Left lobe of liver (tissue), 1 donor: ENCODE results near the genes KANSL2 and CACNB3.

DNA sequence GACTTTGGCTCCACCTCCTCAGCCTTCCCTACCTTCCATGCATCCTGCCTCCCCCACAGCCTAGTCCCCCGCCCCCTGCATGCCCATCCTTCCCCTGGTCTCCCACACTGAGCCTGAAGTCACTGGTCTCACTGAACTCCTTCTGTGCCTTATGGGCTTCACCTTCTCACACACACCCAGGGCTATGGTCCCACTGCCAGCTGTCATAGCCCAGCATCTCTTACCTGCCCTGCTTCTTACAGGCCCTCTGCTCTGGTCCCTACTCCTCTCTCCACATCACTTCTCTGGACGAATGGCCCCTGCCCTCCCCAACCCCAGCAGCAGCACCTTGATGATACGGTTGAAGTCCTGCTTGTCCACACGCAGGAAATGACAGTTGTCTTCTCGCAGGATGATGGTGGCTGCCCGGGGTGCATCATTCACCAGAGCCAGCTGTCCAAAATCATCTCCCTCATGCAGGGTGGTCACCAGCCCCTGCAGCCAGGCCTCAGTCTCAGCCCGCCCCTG, 9.6 kb downstream of the RAPGEF3 start:
- PRO-cap, result no peak

- PRO-cap, result no peak
Measured at GRCh38 chr12:47758063-47758505, 596 bp downstream of the RAPGEF3 start.

DNA sequence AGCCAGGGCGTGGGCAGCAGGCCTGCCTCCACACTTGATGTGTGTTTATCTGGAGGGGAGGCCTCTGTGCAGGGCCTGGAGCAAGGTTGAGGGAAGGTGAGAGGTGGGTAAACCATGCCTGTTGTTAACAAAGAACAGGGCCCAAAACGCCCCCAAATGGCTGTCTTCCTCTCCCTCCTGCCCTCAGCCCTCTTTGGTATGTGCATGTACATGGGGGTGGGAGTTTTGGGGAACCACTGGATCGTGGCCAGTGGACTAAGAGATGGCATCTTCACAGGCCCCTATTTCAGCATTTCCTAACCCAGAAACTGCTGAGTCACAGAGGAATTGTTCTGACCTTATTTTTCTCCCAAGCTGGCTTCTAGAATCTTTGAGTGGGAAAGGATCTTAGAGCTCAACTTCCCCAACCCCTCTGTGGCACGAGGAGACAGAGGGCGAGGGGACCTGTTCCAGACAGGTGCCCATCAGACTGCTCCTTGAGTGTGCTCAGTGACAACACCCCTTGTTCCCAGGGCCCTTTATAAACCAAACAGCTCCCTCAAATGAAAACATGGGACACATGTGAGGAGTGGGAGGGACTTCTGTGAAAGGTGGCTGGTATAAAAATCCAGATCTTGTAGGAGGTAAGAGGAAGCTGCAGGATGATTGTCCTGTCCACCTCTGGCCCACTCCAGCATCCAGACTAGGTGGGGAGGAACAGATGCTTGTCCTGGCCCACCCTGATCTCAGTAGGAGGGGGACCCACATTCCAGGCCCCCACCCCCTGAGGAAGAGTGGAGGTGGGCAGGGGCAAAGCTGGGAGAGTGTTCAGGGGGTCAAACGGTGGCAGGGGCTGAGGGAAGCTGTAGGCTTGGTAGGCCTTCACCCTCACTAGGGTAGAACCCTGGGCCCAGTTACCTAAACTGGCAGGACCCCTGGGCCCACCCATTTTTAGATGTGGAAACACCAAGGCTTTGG, 3.8 kb downstream of the SLC48A1 start:
- PRO-cap, result no peak

DNA sequence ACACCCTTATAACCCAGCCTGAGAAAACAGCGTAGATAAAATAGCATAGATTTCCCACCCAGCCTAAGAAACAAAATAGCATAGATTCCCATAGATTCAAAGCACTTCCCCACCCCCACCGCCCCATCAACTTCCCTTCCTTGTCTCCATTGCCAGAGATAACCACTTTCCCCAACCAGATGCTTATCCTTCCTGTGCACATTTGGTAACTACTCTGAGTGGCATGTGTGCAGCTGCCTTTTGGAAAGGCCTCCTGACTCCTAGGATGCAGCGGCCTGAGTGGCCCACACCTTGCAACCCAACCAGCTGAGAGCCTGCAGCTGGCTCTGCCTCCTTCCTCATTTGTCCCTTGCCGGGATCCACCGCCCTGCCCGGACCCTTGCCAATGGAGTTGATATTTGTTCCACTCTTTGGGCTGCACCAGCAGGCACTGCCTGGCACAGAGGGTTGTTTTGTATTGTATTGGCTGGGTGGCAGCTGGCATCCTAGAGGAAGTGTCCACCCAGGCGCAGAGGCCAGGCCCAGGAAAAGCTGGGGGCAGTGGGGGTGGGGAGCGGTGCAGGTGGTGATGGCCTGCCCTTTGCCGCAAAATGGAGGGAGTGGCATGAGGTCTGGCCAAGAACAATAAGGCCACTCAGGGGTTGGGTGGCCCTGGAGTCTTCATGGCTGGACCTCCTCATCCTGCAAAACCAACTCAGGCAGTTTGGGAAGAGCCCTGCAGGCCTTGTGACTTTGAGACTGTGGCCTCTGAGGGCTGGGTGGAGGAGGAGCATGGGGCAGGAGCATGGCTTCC, 4.9 kb downstream of the SLC48A1 start:
- PRO-cap, result no peak

DNA sequence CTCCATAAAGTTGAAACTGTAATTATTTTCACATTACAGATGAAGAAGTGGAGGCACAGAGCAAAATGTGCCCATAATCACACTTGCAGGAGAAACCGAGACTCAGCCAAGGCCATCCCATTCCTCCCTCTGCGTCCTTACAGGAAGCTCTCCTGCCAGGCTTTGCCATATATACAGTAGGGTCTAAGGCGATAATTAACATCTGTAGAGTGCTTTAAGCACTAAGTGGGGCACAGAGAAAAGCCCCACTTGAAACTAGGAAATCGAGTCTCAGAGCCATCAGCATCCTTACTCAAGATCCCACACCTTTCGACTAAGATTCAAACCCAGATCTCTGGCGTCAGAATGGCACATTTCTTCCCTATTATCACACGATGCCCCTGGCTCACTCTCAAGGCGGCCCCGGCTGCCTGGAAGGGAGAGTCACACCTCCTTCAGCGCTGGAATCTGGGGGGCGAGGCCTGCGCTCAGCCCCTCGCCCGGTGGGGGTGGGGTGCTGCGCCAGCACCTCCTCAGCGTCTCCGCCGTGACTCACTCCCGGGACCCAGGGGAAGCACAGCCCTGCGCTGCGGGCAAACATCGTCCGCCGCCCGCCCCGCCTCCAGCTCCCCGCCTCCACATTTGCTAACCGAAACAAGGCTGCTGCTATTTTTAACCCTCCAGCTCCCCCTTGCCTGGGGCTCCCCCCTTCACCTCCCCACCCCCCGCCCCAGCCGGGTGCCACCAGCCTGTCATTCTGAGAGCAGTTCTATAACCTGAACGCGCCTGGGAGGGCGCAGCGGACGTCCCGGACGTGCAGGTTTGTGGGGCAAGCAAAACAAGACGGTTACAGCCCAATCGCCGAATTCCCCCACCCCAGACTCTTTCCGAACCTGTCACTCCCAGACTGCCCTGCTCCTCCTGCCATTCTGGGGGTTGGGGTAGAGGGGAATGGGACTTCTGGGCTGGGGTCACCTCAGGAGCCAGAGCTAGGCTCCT, 6.9 kb downstream of the HDAC7 start:
- PRO-cap, result bidirectional peak, plus-strand start at position 753 of the sequence, minus-strand start at position 533 of the sequence

DNA sequence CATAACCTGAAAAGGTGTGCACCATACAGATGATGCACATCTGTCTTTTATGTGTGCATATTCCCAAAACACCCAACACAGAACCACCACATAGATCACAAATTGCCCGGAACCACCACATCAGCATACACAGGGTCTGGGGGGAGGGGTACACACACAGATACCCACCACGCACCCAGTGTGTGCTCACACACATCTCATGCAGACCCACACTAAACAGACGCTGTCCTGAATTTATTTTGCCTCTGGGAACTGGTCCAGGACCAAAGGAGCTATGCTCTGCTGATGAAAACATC, 3.4 kb downstream of the HDAC7 start:
- PRO-cap, result no peak

DNA sequence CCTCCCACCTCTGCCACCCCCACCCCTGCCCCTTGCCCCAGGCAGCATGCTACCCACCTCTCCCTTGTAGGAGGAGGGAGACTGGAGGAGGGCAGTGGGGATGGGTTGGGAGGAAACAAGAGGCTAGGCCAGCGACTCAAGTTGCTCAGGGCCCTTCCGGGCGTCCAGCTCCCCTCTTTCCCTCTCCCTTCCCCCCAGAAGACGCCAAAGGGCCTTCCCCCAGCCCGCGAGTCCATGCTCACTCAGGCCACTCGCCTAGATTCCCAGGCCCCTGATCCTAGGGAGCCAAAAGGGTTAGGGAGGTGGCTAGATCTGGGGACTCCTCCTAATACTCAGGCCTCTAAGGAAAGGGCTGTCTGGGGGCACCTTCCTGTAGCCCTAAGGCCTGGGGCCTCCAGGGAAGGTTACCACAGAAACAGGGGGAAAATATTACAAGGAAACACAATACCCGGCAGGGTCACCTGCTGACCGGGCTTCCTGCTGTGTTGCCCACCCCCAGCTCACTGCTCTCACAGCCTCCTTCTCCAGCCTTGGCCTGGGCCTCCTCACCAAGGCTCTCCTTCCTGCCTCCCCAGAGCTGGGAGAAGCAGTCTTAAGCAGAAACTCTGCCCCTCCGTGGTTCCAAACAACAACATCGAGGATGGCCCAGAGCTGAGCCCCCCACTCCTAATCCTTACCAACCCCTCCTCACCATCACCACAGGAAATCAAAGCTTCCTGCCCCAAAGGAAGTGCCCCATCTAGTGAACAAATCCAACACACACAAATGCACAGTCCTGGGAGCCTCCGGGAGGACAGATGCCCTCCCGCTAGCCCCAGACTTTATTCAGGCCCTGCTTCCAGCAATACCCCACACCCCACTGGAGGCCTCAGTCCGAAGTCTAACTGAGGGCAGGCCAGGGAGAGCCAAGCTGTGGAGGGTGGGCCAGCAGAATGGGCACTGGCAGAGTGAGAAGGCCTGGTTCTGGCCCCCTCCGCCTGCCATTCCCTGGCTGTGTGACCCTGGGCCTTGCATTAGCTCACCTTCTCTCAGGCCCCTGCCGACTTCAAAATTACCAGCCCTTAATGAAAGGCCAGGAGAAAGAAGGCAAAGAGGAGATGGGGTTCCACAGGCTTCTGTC, 2.7 kb downstream of the HDAC7 start:
- PRO-cap, result unidirectional peak, plus-strand start at position 768 of the sequence

- PRO-cap, result no peak
Measured at GRCh38 chr12:47820956-47821661, 1.4 kb upstream of the HDAC7 start.

DNA sequence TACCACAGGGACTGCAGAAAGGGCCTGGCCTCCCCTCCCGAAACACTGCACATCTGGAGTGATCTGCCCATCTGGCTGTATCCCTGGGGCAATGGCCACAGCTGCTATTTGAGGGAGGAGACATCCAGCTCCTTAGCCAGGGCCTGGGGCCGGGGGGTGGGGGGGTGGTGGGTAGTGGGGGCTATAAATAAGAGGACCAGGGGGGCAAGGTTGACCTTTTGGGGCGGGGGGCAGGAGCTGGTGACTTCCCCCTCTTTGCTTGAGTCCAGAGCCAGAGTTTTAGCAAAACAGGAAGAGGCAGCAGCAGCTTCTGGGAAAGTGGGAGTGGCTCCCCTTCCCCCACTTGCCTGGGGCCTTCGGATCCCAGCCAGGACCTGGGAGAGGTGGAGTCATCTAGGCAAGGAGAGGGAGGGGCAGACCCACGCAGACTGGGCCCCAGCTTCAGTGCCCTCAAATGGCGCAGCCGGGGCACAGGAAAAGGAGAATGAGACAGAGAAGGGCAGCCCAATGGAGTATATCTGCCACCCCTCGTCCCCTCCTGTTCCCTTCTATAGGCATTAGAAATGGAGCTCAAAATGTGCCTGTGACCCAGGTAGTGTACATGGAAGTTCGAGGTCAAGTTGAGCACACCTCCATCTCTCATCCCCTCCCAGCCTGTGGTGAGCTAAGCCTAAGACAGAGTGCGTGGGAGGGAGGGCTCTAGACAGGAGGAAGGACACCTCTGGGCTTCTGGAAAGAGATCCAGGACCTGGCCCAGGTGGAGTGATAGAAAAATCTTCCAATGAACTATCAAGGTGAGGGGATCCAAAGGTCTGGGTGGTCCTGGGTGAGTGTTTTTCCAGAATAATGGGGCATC, 9.3 kb upstream of the HDAC7 start:
- PRO-cap, result bidirectional peak, plus-strand start at position 444 of the sequence, minus-strand start at position 281 of the sequence

- PRO-cap, result no peak
Measured at GRCh38 chr12:47863369-47863909, 41.4 kb downstream of the VDR start.

GRCh38 chr12:47943523-47944075, 19.8 kb upstream of the TMEM106C start:
- PRO-cap, result no peak

DNA sequence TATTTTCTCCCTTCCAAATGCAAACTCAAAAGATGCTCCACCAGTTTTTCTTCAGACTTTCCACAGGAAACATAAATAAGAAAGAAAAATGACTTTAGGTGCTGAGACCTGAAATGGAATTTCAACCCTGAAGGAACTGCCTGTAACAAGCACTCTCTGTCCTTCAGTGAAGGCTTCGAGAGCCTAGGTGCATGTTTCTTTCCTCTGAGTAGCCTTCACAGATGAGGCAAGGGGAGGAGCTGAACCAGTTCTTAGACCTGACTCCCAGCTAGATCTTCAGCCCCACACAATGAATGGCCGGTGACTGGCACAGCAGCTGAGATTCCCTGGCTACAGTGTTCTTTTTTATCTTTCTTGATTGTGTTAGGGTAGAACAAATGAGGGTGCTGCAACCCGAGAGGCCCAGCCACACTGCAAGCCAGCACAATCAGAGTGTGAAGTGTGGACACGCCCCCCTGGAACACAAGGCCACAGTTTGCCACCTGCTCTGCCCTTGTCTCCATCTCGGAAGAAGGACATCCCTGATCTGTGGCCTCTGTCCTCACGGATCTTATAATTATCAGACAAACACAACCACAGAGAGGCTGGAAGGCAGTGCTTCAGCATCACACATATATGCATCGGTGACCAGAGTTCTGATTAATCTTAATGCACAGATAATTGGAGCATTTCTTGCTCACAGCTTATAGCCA, 19.1 kb upstream of the COL2A1 start:
- PRO-cap, result no peak

DNA sequence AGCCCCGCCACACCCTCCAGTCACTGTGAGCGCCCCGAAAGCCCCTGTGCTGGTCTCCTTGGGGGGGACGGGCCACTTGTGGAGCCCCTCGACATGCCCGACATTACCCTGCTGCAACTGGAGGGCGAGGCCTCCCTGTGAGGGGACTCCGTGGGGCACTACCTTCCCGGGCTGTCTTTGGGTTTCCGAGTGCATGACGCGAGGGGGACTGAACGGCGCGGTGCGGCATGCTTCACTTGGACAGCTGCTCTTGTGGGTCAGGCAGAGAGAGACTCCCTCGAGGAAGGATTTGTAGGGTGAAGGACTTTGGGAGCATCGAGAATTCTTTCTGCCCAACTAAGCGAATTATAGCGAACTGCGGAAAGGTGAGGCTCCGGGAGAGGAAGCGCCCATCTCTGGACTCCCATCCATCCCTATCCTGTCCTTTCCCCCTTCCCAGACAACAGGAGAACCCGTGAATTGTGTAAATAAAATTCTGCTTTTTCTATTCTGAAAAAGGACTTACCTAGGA, 1.2 kb downstream of the CCDC184 start:
- PRO-cap, result no peak

- PRO-cap, result no peak
Measured at GRCh38 chr12:48286251-48286840, 42.4 kb upstream of the H1-7 start.

DNA sequence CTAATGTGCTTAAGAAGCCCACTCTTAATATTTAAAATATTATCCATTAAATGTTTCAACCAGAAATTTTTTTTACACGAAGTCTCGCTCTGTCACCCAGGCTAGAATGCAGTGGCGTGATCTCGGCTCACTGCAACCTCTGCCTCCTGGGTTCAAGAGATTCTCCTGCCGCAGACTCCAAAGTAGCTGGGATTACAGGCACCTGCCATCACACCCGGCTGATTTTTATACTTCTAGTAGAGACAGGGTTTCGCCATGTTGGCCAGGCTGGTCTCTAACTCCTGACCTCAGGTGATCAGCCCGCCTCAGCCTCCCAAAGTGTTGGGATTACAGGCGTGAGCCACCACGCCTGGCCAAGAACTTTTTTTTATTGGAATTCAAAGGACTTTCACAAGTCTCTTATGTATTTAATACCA, 20.0 kb downstream of the KANSL2 start:
- PRO-cap, result no peak

GRCh38 chr12:48682091-48682934, at the start of gene KANSL2:
KANSL2 (minus strand) TSS chr12:48682238.
- PRO-cap, result bidirectional peak, plus-strand start at chr12:48682400, minus-strand start at chr12:48682235

DNA sequence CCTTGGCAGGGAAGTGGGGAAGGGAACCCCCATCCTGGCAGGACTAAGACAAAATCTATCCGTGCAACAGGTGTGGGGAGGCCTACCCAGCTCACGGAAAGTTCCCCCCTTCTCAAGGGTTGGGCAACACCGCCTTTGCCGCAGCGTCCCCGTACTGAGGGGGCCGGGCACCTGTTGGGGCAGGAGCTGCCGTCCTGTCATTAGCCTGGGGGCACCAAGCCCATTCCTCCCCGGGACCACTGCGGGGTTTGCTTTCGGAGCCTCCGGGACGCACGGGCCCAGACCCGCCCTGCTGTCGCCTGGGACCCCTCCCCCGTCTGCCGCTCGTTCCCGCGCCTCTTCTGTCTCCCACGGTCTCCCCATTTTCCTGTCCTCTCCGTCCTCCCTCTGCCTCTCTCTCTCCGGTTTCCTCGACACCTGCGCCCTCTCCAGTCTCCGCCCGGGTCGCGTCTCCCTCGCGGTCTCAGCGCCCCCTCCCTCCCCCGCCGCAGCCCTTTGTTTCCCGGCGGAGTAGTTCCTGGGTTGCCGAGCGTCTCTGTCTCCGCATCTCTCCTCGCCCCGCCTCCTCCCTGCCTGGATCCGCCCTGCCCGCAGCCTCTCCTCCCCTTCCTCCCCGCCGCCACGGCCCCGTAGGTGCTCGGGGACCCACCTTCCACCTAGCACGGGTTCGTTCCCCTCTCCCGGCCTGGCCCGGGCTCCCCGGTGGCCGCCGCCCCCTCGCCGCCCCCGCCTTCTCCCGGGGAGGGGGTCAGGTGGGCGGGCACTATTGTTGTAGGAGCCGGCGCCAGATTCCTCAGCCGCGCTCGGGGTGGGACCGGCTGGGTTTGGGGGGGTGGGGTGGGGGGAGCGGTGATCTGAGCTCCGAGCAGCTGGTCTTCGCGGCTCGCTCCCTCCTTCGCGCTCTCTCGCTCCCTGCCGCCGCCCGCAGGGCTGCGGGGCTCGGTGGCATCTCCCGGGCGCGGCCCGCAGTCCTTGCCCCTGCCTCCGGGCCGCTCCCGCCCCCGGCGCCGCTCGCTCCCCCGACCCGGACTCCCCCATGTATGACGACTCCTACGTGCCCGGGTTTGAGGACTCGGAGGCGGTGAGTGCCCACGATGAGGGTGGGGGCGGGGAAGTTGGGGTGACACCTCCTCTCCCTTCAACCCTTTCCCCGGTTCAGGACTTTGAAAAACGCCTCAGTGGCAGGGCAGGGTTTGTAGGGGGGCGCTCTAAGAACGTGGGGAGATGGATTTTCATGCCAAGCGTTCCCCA, at the start of gene CACNB3:
TSS of gene CACNB3 (plus strand) at position 603 of the 1,251 bp plus-strand sequence.
- PRO-cap, result bidirectional peak, plus-strand start at position 591 of the sequence, minus-strand start at position 537 of the sequence

DNA sequence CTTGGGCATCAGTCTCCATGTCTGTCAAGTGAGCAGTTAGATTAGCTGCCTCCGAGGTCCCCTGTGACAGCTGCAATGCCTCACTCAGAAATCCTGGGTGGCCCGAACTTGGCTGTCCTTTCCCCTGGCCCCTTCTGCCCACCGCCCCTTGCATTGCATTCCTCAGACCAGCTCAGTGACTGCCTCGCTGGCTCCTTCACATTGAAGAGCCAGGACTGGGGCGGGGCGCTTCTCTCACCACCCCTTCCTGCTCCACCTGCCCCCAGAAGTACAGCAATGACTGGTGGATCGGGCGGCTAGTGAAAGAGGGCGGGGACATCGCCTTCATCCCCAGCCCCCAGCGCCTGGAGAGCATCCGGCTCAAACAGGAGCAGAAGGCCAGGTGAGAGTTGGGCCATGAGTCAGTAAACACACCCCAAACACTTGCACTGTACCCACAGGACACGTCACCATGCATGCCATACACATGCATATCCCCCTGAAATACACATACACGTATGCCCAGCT, 5.7 kb downstream of the CACNB3 start:
- PRO-cap, result no peak

- PRO-cap, result no peak
Measured at GRCh38 chr12:48865117-48865592, 515 bp downstream of the RND1 start.

GRCh38 chr12:48978376-48978587, 160 bp downstream of the WNT1 start:
- PRO-cap, result no peak